Epithelial cell of alveolus of lung (primary cell): ENCODE results near the genes RAB17 and ASB1.

DNA sequence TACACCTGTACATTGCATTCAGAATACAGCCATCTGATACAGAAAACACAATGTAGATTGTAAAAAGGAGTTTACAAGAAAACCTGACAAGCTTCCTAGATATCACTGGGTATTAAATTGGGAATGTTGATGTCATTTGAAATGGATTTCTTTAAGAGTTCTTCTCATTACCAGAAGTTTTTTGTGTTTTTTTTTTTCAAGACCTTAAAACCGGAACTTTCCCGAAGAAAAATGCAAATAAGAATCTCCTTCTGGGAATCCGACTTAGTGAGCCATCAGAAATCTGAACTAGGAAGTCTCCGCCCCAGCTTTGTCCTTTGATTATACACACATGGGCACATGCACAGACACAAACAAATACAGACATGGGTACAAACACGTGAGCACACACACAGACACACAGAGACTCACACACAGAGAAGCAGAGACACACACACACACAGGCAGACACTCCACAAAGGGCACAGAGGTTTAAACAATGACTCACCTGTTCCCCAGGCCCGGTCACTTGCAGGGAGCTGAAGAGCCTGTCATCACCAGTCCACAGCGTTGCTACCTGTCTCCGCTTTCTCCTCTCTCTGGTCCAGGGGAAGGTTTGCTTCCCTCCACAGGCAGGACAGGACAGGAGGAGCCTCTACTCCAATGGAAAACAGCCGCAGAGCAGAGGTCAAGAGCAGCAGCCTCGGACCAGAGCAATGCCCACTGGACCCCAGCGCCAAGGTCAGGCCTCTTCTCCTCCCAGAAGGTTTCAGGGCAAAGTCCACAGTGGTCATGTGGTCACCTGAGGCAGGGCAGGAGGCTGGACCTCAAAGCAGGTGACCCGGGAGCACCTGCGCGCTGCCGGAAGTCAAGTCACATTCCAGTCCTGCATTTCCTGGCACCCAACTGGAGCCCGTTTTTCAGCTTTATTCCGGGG, at the start of gene RAB17:
RAB17 (minus strand) TSS at position 755 of the 916 bp plus-strand sequence.
- RAMPAGE, long total RNA: no peak
- RRBS: 46% methylated on average over 3 of the region's 17 CpGs

DNA sequence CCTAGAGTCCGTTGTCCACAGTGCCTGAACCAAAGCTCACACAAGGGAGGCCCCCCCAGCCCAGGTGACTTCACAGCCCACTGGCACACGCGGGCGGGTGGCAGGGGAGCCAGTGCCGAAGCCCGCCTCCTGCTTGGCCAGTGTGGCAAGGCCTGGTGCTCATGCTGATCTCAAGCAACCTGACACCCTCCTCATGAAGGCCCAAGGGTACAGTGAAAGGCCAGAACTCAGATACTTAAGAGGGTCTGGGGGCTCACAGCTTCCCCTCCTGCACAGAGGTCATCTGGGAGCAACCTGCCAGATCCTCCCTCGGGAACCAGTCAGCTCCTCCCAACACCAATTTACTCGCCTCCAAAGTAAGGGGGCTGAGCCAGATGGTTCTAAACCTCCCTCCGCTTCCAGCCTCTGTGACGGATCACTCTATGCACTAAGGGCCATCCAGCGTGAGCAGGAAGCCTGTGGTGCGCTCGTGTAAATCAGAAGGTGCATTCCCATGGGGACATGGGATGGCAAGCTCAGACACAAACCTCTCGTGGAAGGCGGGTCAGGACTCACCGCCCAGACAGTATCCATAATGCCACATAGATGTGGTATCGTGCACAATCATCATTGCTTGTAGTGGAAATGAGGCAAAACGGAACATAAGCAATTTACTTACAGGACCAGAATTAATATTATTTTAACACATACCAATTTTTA, 3.3 kb upstream of the RAB17 start:
- RAMPAGE, long total RNA: no peak
- RRBS: no CpG with 5 or more reads among the region's 18 CpGs

DNA sequence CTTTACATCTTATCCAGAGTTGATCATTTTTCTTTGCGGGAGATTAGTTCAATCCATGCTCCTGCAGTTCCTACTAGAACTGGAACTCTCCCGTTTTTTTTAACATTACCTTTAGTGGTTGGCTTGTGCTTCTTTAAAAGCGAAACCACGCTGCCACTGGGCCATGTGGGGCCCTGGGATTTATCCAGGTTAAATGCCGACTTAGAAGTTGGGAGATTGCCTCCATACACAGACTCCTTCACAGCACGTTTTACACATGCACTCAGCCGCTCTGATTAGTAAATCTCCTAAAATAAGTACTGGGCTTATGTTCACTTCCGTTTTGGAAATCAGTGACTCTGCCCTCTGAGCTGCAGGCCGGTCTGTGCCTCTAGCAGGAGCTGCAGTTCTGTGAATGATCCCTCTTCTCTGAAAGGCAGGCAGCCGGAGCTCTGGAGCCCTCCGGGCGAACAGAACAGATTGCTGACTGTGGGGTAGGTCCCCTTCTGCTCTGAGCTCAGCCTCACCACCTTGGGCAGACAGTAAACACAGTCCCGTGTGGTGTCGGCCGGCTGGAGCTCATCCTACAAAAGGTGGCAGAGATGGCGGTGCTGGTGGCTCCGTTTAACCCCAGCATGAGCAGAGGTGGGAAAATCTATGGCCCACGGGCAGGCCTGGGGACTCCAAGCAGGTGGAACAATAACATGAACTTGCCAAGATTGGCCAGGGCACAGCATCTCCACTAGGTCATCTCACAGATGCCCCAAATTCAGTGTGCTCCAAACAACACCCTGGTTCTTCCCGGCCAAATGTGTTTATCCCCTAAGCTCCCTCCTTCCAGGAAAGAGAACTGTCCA, 9.8 kb upstream of the RAB17 start:
- RAMPAGE, long total RNA: no peak
- RRBS: 8% methylated on average over 2 of the region's 19 CpGs

DNA sequence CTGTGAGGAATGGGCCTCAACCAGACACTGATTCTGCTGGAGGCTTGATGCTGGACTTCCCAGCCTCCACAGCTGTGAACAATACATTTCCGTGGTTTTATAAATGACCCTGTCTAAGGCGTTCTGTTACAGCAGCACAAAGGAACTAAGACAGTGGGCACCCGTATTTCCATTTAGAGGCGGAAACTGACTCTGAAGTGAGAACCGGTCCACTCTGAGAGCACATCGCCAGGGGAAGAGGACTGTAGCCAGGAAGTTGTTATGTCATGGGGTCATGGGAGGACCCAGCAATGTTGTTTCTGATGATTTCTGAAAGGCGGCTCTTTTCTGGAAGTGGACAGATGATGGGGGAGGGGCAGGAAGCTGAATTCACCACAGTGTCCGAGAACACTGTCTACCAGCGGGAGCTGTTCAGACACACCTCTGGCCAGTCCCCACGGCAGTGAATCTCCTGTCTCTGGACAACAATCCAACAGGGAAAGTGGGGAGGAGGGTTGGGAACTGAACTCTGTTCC, 2.2 kb upstream of the LRRFIP1 start:
- RAMPAGE, long total RNA: no peak
- RRBS: no CpG with 5 or more reads among the region's 10 CpGs

GRCh38 chr2:237643952-237644765, 16.8 kb downstream of the LRRFIP1 start:
- RAMPAGE, long total RNA: no peak
- RRBS: no CpG with 5 or more reads among the region's 15 CpGs

- RAMPAGE, long total RNA: no peak
- RRBS: no CpG with 5 or more reads among the region's 8 CpGs
Measured at GRCh38 chr2:237689196-237690274, 62.1 kb downstream of the LRRFIP1 start.

DNA sequence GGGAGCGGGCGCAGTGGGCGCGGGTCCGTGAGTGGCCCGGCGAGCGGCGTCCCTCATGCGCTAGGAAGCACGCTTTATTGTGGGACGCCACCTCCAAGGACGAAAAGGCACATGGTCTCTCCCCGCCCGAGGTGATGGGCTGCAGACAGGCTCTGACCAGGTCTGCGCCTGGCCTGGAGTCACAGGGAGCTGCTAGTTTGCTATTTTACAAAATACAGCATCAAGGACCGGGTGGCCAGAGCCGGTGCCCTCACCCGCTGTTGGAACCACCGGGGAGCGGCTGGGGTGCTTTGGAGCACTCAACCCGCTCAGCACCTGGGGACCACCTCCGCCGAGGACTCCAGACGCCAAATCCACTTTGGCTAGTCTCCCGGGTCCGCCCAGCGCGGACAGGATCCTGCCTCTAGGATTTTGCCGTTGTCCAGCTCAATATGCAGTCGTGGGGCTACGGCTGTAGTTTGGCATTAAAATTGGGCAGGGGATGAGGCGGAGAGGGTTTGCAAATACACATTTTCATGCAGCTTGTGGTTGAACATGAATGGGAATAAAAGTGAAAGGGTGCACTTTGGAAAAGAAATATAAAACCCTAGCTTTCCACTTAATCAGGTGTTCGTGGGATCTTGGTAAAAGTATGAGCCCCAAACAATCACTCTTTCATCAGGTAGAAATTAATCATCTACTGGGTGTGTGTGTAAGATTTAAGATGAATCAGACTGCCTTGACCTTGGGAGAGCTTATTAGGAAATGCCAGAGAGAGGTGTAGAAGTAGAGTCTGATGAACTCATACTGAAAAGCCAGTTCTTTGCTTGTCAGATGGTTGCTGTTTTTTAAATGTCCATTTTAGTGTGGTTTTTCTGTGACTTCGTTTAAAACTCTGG, 65.5 kb downstream of the LRRFIP1 start:
- RAMPAGE, long total RNA: no peak
- RRBS: 2% methylated on average over 10 of the region's 35 CpGs

DNA sequence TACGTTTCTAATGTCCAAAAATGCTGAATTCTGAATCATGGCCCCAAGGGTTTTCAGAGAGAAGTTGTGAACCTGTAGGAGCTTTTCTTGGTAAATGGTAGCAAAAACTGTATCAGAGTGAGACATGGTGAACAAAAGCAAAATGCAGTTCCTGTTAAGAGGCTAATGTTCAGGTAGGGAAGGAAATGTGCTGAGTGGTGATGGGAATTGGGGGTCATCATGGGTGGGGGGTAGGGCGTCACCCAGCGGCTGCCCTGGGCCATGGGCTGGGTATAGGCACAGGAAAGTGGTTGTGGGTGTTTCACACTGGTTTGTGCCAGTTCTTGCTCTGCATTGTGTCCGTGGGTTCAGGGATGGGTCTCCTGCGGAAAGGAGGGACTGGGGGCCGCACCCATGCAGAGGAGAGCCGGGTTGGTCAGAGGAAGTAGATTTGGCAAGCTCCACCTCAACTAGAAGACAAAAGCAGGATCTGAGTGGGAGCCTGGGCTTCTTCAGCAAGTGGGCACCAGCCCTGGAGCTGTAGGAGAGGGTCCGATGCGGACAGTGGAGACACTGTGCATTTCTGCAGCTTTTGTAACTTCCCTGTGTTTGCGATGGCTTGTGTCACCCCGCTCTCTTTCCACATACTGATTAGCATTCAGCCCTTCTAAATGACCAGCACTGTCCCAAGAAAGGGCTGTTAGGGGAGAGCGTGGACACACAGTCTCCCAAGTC, 67.0 kb downstream of the LRRFIP1 start:
- RAMPAGE, long total RNA: no peak
- RRBS: no CpG with 5 or more reads among the region's 12 CpGs

- RAMPAGE, long total RNA: no peak
- RRBS: no CpG with 5 or more reads among the region's 26 CpGs
Measured at GRCh38 chr2:237700463-237701707, 73.5 kb downstream of the LRRFIP1 start.

- RAMPAGE, long total RNA: no peak
- RRBS: 37% methylated on average over 6 of the region's 13 CpGs
Measured at GRCh38 chr2:237715522-237716159, 82.9 kb upstream of the RBM44 start.

DNA sequence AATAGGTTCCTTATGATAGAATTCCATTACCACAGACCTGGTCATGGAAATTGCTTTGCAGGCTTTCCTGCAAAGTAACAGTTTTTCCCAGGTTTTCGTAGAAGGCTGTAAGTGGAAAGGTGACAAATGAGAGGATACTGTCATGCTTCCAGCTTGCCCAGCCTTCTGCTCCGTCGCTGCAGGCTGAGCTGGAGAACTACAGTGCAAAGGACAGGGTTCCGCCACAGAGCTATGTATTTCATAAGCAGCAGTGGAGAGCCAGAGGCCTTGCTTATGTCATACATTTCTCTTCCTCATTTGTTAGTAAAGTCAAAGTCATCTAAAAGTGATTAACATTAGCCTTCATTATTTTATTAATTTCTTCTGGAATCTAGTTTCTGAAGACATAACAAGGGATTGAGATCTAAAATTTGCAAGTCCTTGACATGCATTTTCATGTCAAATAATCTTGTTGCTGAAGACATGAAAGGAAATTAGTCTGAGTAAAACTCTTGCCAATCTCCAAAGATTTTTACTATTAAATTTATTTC, 72.9 kb upstream of the RBM44 start:
- RAMPAGE, long total RNA: no peak
- RRBS: no CpG with 5 or more reads among the region's 4 CpGs

- RAMPAGE, long total RNA: no peak
- RRBS: no CpG with 5 or more reads among the region's 8 CpGs
Measured at GRCh38 chr2:237735767-237736068, 62.9 kb upstream of the RBM44 start.

DNA sequence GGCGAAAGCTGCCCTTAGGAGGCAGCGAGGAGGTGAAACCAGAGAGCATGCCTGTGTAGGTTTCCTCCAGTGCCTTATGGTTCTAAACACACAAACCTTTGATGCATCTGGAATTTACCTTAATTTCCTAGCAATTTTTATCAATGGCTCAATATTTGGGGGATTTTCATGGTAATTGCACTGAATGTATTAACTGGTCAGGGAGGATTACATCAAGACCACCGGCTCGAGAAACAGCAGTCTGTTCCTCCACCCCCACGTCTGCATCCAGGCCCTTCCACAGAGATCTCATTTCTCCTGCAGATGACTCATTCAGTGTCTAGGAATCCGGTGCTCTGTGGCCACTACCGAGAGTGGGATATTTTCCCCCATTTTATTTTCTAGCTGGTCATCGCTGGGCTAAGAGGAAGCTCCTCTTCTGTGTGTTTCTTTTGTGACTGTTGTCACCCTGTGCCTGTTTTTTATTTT, 6.5 kb downstream of the RAMP1 start:
- RAMPAGE, long total RNA: no peak
- RRBS: 10% methylated on average over 3 of the region's 8 CpGs

DNA sequence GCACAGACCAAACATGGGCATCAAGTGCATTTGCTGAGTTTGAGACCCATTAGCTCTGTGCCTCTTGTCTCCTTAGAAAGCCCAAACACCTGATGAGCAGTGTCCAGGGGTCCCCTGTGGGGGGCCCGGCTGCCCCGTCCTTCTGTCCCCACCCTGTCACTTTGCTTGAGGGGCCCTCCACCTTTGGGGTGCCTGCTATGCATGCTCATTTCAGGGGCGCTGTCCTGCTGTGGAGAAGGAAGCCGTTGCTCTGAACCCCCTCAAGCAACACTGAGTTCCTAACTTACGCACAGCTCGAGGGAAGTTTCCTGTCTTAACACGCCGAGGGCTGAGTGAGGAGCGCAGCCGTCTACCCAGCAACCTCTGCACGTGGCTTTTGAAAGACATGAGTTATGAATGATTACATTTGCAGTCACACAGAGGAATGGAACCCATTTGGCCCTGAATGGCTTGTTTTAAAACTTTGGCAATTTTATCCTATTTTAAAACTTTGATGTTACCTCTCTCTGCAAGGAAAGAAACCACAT, 13.9 kb downstream of the RAMP1 start:
- RAMPAGE, long total RNA: no peak
- RRBS: no CpG with 5 or more reads among the region's 11 CpGs

GRCh38 chr2:237888252-237888820, 28.9 kb downstream of the RAMP1 start:
- RAMPAGE, long total RNA: no peak
- RRBS: no CpG with 5 or more reads among the region's 7 CpGs

GRCh38 chr2:238169245-238169703, 10.5 kb downstream of the ERFE start:
- RAMPAGE, long total RNA: no peak
- RRBS: no CpG with 5 or more reads among the region's 4 CpGs

- RAMPAGE, long total RNA: no peak
- RRBS: no CpG with 5 or more reads among the region's 6 CpGs
Measured at GRCh38 chr2:238184781-238185326, 18.6 kb downstream of the ILKAP start.

DNA sequence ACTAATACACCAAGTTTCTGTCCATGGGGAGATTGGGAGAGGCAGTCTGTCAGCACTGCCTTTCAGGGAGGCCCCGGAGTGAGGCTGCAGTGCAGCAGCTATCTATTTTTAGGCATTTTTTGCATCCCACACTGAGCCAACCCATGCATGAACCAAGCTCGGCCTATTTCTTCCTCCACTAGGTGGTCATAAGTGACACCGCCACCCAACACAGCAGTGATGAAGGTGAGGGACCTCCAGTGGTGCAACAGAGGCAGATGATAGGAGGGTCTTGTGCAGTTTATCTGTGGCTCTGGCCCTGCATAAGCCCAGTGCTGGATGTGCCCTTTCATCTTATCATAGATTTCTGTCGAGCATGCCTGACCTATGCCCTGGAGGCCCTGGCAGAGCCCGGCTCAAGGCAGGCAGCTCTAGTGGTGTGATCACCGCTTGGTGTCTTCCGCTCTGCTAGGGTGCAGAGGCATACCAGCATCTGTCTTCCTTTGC, 13.9 kb upstream of the TRAF3IP1 start:
- RAMPAGE, long total RNA: no peak
- RRBS: no CpG with 5 or more reads among the region's 7 CpGs

DNA sequence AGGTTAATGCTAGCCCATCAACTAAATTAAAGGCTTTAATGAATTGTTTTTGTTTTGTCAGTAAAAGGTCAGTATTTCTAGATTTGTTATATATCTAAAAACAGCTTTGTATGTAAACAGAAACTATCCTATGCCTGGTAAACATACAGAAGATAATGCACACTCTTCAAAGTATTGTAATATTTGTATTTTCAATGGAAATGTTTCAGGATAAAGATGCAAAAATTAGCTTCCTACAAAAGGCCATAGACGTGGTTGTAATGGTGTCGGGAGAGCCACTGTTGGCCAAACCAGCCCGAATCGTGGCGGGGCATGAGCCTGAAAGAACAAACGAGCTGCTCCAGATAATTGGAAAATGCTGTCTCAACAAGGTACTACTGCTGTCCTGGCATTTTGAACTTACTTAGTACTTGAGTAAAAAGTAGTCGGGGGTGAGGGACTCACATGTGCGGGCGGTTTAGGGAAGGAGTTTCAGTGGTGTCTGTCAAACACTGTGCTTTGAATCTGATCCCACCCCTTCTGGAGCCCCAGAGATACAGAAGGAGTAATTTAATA, 5.4 kb downstream of the TRAF3IP1 start:
- RAMPAGE, long total RNA: no peak
- RRBS: no CpG with 5 or more reads among the region's 9 CpGs

DNA sequence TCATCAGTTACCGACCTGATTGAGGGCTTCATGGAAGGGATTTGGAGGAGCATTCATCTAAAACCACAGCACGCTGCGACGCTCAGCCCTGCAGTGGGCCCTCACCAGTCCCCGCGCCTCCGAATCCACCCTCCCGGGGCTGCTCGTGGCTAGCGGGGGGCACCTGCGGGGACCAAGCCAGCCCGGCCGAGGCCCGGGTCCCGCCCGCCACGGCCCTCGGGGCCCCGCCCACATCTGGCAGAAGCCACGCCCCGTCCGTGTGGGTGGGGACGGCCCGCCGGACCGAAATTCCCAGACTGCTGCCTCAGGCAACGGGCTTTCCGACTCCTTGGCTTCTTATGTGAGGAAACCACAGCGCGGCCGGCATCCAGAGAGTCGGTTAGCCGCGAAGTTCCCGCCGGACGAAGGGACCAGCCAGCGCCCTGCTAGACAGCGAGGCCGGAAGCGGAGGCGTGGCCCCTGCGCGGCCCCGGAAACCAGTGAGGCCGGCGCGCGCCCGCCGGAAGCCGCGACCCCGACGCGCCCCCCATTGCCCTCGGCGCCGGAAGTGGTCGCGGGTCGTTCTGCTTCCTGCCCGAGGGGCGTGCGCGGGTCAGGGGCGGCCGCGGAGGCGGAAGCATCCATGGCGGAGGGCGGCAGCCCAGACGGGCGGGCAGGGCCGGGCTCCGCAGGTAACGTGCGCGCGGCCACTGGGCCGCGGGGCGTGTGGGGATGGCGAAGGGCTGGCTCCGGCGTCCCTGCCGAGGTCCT, at the start of gene ASB1:
ASB1 (plus strand) TSS at position 479 of the 750 bp plus-strand sequence.
- RAMPAGE, long total RNA: no peak
- RRBS: 1% methylated on average over 45 of the region's 87 CpGs